Epithelial cell of prostate (primary cell): ENCODE measurements around a stretch of chr15.

GRCh38 chr15:91455873-91457097 lies 356.2 kb downstream of the SV2B start:
- RRBS, result no CpG with 5 or more reads among the region's 16 CpGs

DNA sequence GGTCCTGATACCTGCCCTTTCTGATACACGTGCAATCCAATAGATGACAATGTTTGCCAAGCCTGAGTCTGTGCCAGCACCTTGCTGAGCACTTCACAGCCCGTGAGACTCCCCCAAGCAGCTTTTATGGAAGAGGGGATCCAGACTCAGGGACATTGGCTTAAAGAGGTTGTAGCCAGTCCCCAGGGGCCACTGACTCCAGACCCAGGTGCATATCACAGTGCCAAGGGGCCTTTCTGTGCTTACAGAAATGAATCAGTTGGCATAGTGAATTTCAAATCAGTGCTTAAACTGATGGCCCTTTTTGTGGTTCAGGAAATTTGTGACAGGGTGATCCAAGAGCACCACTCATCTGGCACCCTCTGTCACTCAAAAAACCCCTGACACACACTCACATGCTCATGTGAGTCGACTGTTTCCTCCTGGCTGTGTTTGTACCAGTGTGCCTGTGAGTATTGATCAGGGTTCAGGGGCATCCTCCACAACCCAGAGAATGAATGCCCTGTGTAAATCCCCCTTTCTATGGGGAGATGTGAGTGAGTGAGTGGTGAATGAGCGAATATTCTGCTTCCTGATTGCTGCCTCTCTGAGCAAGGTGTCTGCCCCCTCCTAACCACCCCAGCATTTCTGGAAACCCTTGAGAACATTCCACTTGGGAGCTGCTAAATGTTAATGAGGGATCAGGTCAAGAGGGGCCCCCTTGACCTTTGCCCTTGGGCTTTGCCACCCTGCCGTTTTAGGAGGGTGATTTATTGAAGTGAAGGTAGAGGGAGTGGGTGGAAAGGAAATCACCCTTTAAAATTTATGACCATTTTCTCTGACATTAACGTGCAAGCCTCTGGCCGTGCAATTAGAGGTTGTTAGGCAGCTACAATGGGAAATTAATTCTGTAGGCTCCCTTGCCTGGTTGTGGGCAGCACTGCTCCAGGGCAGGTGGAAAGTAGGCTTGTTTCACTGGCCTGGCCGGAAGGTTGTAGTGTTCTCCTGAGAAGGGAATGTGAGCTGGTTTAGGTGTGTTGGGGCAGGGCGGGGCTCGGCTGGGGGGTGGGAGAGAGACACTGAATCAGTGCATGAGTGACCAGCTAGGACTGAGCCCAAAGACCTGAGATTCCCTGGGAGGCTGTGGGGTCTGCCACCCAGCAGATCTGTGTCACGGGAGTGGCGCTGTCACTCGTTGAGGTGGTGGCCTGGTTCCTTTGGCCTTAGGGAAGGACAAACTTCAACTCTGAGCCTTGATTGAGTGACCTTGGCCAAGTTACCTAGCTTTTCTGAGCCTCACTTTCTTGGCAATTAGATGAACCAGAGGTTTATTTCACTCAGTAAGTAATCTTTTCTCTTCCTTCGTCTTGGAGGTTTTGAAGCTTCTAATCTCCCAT lies 87.2 kb downstream of the SLCO3A1 start:
- RRBS, result no CpG with 5 or more reads among the region's 14 CpGs

- RRBS, result no CpG with 5 or more reads among the region's 12 CpGs
Measured at GRCh38 chr15:91946503-91947234, 93.2 kb downstream of the SLCO3A1 start.

- RRBS, result no CpG with 5 or more reads among the region's 19 CpGs
Measured at GRCh38 chr15:91947740-91948927, 94.6 kb downstream of the SLCO3A1 start.

DNA sequence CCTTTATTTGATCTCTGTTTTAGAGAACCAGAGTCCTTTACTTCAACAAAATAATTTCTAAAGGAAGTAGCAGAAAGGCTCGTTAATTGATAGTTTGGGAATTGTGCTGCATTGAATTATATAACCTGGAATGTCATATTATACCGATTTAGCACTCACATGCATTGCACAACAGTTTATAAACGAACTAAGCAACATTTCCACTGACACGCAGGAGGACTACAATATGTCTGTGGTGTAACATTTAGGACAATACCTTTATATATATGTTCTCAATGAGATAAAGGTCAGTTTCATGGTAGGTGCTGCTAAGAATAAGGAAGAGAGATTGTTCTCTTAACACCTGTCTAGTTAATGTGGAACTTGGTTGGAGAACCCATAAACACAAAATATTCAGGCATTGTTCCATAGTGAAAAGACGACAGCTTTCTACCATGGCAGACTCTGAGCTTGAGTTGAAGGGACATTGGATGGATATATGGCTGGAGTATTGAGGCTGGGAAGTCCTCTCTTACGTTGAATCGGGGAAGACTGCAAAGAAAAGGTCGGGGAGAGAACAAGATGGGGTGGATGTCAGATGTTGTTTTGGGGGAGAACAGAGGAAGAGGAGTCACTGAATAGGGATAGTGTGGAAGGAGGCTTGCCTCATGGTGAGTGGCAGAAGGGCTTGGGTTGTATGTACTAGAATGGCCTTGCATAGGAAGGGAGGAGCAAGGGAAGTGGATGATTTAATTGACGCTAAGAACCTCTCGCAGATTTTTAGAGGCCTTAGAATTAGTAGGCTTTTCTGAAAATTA lies 153.6 kb downstream of the SLCO3A1 start:
- RRBS, result no CpG with 5 or more reads among the region's 10 CpGs

GRCh38 chr15:92069594-92070345 lies 216.3 kb downstream of the SLCO3A1 start:
- RRBS, result no CpG with 5 or more reads among the region's 18 CpGs

DNA sequence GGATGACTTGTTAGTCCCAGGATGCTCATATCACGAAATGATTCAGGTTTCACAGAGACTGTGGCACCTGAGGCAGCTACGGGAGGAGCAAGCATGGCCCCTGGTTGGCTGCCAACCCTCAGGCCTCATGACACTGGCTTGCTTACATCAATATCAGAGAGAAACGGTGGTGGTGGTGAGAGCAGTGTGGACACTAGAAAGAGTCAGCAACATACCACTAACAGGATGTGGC lies 209.0 kb upstream of the ST8SIA2 start:
- RRBS, result no CpG with 5 or more reads among the region's 3 CpGs

DNA sequence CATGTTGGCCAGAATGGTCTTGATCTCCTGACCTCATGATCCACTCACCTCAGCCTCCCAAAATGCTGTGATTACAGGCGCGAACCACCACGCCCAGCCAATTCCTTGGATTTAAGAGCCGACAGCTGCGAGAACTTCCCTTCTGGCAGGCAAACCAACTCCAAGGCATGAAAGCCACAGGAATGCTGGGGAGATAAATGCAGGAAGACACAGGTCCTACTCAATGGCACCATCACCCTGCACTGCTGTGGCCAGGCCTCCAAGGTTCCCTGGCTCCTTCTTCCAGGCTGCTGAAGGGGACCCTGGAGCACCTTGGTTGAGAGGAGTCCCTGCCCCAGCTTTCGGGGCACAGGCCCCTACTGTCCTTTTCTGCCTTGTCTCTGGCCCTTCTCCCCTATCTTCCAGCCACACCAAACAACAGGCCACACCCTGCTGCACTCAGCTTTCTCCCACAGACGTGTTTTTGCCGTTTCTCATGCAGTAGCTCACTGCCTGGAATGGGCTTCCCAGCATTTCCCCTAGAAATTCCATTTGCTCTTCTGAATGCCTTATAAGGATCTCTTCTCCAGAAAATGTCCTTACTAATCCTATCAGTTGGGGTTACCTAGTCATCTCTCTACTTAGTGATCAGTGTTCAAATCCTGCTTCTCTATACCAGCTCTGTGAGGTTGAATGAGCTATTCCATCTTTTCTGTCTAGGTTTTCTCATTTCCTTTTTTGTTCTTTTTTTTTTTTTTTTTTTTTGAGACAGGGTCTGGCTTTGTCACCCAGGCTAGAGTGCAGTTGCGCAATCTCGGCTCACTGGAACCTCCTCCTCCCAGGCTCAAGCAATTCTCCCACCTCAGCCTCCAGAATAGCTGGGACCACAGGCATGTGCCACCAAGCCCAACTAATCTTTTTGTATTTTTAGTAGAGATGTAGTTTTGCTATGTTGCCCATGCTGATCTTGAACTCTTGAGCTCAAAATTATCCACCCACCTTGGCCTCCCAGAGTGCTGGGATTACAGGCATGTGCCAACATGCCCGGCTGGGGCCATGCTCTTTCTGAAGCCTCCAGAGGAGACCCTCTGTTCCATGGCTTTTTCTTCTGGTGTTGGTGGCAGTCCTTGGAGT lies 98.4 kb upstream of the CHD2 start:
- RRBS, result no CpG with 5 or more reads among the region's 11 CpGs

DNA sequence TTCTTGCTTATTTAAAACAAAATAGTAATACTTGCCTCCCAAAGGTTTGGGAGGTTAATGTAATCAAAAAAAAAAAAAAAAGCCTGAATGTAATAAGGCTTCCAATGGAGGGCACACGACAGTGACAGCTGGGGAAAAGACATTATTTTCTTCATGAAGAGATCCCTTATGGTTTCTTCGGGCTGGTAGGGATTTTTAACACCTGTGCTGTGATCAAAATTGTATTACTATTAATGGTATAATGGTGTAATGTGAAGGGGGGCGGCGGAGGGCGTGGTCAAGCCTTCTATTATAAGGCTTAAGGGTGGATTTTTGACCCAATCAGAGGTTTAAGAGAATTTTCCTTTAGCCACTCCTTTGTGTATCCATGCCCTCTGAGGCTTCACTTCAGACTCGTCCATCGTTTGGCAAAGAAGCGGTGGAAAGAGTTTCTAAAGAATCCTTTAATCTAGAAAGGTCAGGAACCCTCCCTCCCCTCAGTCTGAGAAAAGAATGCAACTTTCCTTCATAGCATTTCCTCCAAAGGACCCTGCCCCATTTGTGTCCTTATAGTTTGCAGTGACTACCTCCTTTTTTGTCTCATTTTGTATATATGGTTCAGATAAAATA lies 89.6 kb upstream of the CHD2 start:
- RRBS, result no CpG with 5 or more reads among the region's 8 CpGs

- RRBS, result no CpG with 5 or more reads among the region's 3 CpGs
Measured at GRCh38 chr15:92884777-92885699, 15.1 kb upstream of the CHD2 start.

GRCh38 chr15:92942739-92943042 lies 42.6 kb downstream of the CHD2 start:
- RRBS, result no CpG with 5 or more reads among the region's 2 CpGs

- RRBS, result no CpG with 5 or more reads among the region's 11 CpGs
Measured at GRCh38 chr15:92985362-92985885, 85.3 kb downstream of the CHD2 start.

- RRBS, result no CpG with 5 or more reads among the region's 6 CpGs
Measured at GRCh38 chr15:93016645-93016965, 72.4 kb downstream of the RGMA start.

- RRBS, result 21% methylated on average over 3 of the region's 22 CpGs
Measured at GRCh38 chr15:93073405-93073823, 15.6 kb downstream of the RGMA start.

GRCh38 chr15:93321752-93322408 lies 232.9 kb upstream of the RGMA start:
- RRBS, result 5% methylated on average over 3 of the region's 15 CpGs

DNA sequence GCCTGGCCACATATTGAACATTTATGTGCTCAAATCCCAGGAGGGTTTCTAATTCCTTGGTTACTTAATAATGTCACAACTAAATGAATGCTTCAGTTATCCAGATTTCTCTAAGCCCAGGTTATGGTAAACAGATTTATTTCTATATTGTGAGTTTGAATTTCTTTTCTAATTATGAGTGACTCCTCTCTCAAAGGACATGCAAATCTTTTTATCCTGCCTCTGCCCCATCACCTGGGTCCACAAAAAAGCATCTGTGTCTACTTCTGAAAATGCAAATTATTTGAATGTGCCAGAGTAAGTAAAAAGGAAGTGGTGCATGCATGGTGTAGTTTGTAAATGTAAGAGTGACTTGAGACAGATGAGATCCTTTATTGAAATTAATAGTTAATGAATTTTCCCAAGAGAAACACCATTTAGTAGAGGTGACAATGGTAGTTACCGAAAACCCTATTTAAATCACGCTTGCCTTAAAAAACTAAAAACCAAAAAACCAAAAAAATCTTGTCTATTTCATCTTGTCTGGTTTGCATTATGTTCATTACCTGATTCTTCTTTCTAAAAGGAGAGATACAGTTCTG lies 26.9 kb downstream of the MCTP2 start:
- RRBS, result no CpG with 5 or more reads among the region's 2 CpGs

DNA sequence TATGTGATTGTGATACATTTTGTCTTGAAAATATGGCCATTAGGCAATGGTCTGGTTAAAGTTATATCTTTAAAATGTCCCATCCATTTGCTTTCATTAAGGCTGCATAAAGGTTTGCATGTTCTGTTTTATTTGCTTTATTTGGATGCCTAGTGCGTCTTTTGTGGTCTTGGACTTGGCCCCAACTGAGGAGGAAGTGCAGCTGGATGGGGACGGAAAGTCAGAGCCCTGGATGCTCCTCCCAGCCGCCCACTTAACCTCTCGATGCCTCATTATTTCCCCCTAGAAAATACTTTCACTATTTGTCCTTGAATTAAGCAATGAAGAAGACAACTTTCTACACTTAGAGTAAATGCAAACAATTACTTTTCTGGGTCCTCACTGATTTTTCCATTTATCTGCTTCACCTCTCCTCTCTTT lies 898.2 kb downstream of the MCTP2 start:
- RRBS, result no CpG with 5 or more reads among the region's 4 CpGs

GRCh38 chr15:95281660-95282127 lies 1048.8 kb upstream of the NR2F2 start:
- RRBS, result no CpG with 5 or more reads among the region's 1 CpG

- RRBS, result no CpG with 5 or more reads among the region's 10 CpGs
Measured at GRCh38 chr15:95327661-95327959, 1002.9 kb upstream of the NR2F2 start.

- RRBS, result no CpG with 5 or more reads among the region's 17 CpGs
Measured at GRCh38 chr15:95365509-95366597, 964.6 kb upstream of the NR2F2 start.